Mesothelial cell of epicardium (in vitro differentiated cells): Measurements from ENCODE around the genes FIGLA, CYP26B1 and CCT7.

DNA sequence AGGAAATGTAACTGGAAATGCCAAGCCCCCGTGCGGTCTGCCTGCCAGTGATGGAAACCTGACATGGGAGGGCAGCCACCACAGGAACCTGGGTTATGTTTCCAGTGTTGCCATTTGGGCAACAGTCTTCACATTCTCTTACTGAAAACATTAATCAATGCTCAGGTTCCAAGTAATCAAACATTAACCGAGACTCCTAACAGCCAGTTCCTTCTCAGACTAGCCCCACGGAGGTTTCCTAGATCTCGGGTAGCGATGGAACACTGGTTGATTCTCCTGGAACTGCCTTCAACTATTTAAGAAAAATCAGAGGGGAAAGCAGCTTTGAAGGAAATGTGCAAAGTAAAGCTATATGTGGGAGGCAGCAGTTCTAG, 2.4 kb downstream of the TGFA start:
- PRO-cap = no peak

DNA sequence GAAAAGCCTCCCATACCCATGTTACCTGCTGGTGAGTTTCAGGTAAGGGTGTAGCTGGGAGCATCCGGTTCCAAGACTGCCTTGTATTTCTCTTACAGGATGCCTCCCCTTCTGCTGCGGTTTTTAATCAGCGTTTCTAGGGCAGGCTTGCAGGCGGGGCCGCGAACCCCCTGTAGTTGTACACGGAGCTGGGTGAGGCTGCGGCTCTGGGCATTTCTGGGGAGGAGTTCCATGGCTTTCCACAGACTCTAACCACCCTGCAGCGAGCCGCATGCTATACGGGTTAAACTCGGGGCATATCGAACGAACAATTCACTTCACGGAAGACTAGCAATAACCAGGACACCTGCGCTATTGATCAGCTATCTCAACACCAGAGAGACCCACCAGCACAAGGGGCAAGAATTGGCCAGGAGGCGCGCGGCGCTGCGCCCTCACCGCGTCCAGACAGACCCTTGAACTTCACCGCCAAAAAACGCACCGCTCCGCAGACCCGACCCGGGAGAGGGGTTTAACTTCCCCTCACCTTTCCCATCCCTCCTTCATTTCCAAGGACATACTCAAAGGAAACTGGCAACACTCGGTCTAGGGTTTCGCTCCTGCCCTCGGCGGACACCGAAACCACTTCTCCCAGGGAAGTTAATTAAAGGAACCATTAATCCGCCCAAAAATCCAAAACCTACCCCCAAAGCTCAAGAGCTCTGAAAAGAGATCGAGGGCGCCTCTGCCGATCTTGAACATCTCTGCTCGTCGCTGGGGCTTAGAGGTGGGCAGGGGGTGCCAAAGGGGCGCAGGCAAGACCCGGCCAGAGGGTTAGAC, 916 bp downstream of the TGFA start:
- PRO-cap = no peak

GRCh38 chr2:70790369-70791051, at the start of gene FIGLA:
Gene FIGLA, minus strand, starts transcription at chr2:70790643.
- PRO-cap = no peak

DNA sequence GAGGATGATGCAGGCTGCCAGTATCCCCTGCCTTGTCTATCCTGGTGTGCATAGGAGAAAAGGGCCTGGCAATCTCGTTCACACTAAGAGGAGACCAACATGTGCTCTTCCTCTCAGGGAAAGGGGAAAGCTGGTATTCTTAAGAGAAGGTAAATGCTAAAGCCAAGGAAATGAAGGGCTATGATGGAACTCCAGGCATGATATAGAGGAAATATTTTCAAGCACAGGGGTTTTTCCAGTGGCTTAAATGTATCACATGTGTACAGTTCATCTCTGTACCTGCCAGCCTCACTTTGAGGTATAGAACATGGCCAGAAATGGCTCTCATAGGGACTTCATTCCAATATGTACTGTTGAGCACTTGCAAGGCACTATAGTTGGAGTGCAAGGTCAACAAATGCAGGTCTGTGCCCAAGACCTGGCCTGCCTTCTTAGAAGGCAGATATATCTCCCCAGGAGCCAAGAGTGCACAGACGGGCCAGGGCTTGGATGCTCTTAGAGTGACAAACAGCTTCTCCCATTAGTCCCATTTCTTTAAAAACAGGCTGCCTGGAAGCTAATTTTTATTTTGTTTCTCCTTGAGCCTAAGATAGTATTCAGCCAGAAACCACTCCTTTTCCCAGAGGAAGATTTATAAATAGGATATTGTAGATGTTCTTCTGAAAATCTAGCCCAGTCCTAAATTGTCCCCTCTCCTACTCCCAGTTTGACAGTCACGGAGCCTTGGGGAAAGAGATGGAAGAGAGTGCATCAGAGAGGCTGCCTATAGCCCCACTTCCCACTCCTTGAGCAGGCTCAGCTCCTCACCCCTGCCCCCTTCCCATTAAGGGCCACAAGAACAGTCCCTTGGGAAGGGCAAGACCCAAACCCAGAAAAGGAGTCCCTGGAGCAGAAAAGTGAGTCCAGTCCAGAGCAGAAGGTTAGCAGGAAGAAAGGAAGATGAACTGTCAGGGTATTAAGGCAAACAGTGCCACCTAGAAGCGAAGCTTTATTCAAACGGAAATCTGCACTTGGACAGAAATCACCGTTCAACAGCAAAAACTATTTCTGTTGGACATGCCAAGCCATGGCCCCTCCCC, 7.2 kb downstream of the TEX261 start:
- PRO-cap = no peak

DNA sequence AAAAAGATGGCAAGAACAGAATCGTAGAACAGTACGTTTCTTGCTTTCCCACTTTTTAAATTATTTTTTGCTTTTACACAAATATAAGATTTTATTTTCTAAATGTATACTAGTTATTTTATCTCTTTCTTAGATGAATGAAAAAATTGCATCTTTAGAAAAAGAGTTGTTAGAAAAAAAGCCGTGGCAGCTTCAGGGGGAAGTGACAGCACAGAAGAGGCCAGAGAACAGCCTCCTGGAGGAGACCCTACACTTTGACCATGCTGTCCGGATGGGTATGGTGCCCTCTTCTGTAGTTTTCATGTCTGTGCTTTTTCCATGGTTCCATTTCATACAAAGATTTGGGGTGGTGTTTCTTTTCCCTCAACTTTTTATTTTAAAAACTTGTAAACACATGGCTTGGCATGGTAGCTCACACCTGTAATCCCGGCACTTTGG, 7.9 kb downstream of the MPHOSPH10 start:
- PRO-cap = no peak

DNA sequence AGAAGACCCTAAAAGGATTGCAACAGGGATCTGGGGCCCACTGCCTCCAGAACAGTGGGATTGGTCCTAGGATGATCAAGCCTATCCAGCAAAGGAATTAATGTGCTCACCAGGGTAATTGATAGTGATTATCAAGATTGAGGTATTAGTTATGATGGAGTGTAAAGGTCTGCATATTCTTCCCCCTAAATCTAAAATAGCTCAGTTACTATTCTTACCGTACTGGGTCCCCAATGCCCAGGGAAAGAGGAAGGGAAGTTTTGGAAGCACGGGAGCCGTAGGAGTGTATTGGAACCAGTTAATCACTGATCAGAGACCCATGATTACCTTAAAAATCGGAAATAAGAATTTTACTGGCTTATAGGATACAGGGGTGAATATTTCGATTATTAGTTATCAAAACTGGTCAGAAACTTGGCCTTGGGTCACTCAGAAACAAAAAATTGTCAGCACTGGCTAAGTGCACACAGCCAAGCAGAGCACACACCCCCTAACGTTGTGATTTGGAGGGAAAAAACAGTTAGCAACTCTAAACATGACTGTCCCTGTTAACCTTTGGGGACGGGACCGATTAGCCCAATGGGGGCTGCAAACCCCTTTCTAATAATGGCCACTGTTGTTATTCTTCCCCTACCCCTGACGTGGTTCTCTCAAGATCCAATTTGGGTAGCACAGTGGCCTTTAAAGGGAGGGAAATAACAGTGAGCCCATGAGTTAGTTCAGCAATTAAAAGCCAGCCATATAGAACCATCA, 58.9 kb downstream of the ZNF638 start:
- PRO-cap = no peak

DNA sequence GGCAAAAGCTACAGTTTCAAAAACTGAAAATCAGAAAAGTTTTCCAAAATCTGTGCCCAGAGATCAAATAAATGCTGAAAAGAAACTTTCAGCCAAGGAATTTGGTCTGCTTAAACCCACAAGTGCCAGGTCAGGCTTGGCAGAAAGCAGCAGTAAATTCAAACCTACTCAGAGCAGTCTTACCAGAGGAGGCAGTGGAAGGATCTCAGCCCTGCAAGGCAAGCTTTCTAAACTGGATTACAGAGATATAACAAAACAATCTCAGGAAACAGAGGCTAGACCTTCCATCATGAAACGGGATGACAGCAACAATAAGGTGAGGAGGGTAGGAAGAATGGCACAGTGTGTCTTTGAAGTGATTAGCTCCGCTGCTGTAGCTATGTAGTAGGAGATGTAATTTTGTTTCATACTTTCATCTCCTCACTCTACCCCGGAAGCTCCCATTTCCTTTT, 42.8 kb upstream of the DYSF start:
- PRO-cap = no peak

DNA sequence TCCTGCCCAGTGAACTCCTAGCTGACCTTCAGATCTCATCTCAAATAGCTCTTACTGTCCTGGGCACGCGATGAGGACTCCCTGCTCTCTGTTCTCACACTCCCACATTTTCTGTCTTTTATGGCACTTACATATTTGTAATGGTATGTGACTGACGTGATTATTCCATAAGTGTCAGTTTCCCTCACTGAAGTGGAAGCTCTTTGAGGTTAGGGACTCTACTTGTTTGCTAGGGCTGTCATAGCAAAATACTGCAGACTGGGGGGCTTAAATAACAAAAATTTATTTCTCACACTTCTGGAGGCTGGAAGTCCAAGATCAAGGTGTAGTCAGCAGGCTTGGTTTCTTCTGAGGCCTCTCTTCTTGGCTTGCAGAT, 14.7 kb upstream of the DYSF start:
- PRO-cap = no peak

DNA sequence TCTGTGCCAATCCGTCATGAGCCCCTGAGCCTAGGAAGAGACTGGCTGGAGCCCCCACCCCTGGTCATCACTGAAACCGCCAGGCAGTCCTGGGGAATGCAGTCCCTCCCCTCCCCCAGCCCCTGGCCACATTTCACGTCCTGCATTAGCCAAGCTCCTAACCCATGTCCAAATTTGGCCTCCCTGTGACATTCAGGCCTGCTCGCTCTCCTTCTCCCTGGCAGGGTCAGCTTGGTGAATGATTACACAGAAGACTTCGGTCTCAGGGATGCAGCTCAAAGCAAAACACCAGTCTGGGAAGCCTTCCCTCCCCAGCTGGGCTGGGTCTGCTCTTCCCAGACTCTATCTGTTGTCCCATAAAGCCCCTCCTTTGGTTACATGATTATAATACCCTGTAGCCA, 10.3 kb upstream of the DYSF start:
- PRO-cap = no peak

DNA sequence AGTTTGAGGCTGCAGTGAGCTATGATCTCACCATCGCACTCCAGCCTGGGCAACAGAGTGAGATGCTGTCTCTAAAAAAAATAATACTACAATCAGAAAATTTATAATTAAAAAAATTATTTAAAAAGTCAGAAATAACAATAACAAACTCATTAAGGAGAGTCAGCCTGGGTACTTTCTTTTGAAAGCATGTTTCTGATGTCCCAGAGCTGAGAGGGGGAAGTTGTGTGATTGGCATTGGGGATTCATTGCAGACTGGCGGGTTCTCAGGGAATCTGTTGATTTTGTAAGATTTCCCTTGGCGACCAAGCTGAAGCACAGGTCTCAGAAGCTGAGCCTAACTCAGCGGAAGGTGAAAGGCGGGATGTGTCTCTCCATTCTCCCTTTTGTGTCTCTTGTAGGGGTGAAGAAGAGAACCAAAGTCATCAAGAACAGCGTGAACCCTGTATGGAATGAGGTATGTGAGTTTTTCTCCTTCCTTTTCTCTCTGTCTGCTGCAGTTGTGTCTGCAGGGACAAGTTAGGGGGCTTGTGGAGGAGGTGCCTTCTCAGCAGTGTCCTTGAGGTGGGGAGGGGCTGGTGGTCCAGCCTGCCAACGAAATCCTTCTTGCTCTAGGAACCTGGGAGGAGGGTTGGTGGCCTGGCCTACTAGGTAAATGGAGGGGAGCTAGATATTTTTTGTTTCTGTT, 14.1 kb downstream of the DYSF start:
- PRO-cap = no peak

DNA sequence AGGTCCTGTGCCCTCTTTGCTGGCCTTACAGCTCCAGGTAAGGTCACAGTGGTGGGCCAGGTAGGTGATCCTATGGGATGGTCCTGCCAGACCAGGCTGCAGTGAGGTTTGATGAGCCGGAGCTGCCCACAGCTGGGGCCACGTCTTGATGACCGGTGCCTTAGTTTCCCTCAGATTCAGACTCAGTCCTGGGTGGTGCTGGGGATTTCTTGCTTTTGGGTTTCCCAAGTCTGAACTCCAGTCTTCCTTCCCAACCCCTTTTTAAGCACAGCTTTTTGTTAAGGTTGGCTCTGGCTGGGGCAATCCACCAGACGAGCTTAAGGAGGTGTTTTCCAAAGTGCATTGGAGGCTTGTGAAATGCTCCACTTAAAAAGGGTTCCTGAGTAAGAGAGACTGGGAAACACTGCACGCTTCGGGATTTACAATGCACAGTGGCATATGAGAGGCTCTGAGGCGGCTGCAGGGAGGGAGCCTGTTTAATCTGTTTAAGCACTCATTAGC, 127.5 kb downstream of the DYSF start:
- PRO-cap = no peak

GRCh38 chr2:71702362-71702761, 235.9 kb downstream of the DYSF start:
- PRO-cap = no peak

- PRO-cap = no peak
These were observed 280.4 kb downstream of the DYSF start for GRCh38 chr2:71746777-71747518.

DNA sequence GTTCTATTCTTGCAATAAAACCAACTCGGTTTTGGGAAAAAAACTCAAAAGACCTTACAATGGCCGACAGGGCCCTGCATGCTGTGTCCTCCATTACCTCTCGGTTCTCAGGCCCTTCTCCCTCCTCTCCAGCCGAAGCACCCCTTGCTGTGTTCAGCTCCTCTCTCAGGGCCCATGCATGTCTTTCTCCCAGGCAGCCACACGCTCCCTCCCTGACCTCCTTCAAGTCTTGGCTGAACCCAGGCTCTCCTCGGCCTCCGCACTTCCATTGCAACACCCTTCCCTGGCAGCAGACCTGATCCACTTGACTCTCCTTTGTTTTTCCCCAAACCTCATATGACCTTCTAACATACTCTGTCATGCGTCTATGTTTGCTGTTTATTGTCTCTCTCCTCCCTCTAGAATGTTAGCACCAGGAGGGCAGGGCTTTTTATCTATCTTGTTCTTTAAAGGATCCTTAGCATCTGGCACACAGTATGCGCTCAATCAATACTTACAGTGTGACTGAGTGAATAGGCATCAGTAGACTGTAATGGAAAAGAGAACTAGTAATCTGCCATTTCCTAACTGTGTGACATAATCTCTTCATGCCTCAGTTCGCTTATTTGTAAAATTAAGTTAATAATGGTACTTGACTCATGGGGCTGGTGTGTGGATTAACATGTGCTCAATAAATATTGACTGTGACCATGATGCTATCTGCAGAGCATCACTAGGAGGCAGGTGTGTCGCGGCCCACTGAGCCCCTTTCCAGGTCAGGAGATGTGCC, 113.9 kb downstream of the CYP26B1 start:
- PRO-cap = no peak

DNA sequence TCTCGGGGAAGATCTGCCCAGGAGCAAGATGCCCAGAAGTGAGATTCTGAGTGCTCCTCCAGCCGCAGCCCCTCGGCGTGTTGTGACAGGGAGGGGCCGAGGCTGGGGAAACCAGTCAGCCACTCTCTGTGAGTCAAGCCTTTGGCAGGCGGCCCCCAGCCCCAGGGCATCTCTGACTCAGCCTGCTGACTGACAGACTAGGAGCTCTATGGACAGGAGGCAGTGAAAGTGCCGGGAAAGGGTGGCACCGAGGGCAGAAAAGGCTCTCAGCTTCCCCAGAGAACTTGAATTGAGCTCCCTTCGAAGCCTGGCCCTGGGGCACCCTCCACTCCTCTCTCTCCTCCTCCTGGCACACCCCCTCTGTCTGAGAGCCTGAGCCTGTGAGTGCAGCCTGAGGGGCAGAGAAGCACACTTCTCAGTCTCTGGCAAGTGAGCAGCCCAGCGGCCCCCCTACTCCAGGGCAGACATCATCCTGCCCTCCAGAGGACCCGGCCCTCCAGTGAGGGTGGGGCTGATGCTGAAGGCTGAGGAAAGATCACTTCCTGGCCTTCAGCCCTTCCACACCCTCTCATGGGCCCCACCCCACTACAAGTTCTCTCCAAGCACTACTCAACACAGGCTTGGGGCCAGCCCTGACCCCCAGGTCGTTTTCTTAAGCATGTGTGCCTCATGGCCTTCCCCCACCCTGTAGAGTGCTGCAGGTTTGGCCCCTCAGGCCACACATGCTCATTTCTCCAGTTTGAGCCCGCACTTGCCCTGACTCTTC, 32.1 kb downstream of the CYP26B1 start:
- PRO-cap = no peak

GRCh38 chr2:72146824-72148097, at the start of gene CYP26B1:
Gene CYP26B1, minus strand, starts transcription at chr2:72147862.
- PRO-cap = no peak

DNA sequence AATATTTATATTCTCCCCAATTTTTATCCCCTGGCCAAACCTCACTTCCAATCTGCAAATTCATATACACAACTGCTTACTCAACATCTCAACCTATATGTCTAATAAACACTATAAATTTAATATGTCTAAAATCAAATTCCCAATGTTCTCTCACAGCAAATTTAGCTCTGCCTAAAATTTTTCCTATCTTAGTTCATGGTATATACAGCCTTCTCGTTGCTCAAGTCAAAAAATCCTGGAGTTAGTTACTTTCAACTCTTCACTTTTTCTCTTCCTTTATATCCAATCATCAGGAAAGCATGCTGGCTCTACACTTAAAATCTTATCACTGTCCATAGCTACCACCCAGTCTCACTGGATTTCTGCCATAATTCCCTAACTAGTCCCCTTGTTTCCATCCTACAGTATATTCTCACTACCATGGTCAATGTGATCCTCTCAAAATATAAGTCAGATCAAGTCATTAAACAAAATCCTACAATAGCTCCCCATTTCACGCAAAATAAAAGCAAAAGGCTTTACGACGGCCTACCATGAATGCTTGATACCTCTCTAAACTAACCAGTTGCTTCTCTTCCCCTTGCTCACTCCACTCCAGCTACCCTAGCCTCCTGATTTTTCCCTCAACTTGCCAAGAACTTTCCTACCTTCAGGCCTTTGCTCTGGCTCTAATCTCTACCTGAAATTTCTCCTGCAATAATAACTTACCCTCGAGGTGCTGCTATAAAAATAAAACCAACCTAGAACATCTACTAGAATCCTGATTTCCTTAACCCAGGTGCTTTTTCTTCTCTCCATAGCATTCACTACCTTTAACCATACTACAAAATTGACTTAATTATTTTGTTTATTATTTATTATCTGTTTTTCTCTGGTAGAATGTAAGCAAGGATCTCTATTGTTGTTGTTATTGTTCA, 337.2 kb downstream of the EXOC6B start:
- PRO-cap = no peak

DNA sequence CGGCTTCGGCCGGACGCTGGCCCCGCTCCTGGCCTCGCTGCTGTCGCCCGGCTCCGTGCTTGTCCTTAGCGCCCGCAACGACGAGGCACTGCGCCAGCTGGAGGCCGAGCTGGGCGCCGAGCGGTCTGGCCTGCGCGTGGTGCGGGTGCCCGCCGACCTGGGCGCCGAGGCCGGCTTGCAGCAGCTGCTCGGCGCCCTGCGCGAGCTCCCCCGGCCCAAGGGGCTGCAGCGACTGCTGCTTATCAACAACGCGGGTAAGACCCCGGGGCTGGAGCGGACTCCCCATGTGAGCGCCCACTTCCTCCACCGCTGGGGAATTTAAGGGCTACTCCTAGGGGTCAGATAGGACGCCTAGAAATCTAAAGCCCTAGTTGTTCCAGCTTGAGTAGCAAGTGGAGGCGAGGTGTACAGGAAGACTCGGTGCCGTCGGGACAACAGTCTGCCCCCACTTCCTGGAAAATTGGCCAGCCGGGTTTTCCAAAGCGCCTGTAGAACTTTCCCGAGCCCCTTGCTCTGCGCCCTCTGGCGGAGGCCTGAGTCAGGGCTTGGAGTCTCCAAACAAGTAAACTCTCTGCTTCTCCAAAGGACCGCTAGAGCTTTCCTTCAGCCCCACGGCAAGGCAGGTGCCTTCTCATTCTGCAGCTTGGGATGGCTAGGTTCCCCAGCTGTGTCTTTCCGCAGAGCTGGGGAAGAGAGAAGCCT, 426 bp downstream of the SPR start:
- PRO-cap = no peak

- PRO-cap = no peak
These were observed 6.3 kb downstream of the PRADC1 start for GRCh38 chr2:73226659-73227199.

GRCh38 chr2:73234095-73235316, at the start of gene CCT7:
Gene CCT7, plus strand, starts transcription at chr2:73234308.
- PRO-cap = unidirectional peak, plus-strand start at chr2:73234308